AG08470 (cell line): ENCODE results near the genes MTX1, RXFP4, SLC25A44 and TMEM79.

- RRBS = under 1% methylated on average over 24 of the region's 70 CpGs
Observed at GRCh38 chr1:155208368-155209348, at the start of gene MTX1. Gene MTX1, plus strand, starts transcription at chr1:155208695.

- RRBS = under 1% methylated on average over 7 of the region's 26 CpGs
Observed at GRCh38 chr1:155309125-155310174, 784 bp downstream of the FDPS start.

- RRBS = no CpG with 5 or more reads among the region's 3 CpGs
Observed at GRCh38 chr1:155895360-155895714, 15.8 kb downstream of the RIT1 start.

- RRBS = no CpG with 5 or more reads among the region's 13 CpGs
Observed at GRCh38 chr1:155941076-155941933, at the start of gene RXFP4. Gene RXFP4, plus strand, starts transcription at chr1:155941638.

GRCh38 chr1:155942571-155943173 is 1.2 kb downstream of the RXFP4 start:
- RRBS = 83% methylated on average over 7 of the region's 13 CpGs

DNA sequence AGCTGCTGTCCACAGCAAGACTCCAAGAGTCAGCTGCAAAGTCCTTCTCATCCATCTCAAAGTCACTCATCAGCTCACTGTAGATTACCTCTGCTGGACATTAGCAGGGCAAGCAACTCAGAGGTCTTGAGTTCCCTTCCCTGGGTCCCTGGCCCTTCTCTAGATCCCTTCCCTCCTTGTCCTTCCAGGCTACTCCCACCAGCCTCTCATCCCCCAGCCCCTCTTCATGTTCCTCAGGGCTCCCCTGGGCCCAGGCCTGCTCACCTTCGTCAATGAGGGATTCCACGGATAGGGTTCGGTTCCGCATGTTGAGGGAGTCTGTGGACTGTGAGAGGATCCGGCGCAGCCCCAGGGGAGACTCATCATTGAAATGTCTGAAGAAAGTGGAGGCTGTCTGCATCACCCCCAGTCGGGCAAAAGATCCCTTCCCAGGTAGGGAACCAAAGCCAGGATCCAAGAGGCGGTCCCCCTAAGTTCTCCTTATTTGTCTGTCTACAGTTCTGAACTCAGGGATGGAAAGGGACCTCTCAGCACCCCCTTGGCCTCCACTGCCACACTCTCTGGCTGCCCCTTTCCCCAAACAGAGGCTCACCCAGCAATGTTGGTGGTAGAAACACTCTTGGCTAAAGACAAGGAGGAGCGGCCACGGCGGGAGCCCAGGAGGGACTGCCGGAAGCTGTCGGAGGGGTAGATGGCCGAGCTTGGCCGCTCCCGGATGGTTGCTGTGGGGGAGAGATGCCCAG is 13.1 kb downstream of the ARHGEF2 start:
- RRBS = 95% methylated on average over 5 of the region's 16 CpGs

- RRBS = 2% methylated on average over 8 of the region's 24 CpGs
Observed at GRCh38 chr1:155977024-155978018, 1.0 kb downstream of the ARHGEF2 start.

DNA sequence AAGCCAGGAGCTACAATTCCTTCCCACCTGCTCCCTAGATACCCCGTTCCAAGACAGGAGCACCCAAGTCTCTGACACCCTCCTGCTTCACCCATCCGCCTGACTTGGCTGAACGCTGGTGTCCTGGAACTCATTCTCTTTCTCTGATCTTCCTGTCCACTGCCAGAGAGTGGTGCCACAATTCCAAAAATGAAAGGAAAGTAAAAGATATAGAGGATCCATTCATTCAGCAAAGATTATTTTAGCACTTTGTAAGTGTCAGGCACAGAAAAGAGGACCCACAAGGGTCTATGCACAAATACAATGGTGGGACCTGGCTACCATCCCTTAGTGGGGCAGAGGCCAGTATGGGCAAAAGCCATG is 19.2 kb downstream of the SSR2 start:
- RRBS = no CpG with 5 or more reads among the region's 3 CpGs

- RRBS = no CpG with 5 or more reads among the region's 8 CpGs
Observed at GRCh38 chr1:156050074-156050952, 3.3 kb downstream of the UBQLN4 start.

GRCh38 chr1:156116527-156116635 is 1.9 kb downstream of the LMNA start:
- RRBS = no CpG with 5 or more reads among the region's 1 CpG

DNA sequence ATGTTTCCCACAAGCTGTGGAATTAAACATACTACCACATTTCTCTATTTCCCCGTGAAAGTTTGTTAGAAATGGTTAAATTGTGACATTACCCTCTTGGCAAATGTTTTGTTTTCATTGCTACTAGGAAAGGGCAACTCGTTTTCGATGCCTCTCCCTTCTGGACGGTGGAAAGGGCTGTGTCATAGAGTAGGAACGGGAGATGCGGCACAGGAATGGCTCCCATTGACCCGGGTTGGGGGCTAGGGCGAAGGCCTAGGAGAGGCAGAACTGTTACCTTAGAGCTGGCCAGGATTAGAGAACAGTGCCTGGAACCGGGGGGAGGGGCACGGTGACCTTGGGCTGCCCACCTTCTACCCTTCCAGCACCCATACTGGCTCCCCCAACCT is 7.9 kb downstream of the LMNA start:
- RRBS = 3% methylated on average over 3 of the region's 10 CpGs

- RRBS = no CpG with 5 or more reads among the region's 7 CpGs
Observed at GRCh38 chr1:156133914-156134694, 19.3 kb upstream of the SEMA4A start.

DNA sequence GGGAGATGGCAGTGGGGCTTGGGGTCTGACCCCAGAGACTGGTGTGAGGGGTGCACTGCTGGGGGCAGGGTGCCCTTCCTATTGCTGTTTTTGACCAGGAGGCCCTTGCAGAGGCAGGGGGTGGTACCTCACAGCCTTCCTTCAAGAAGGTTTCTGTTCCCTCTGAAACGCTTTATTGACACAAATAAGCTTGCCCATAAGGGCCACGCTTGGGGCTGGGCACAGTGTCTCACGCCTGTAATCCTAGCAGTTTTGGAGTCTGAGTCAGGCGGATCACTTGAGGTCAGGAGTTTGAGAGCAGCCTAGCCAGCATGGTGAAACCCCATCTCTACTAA is 2.1 kb upstream of the SEMA4A start:
- RRBS = no CpG with 5 or more reads among the region's 4 CpGs

DNA sequence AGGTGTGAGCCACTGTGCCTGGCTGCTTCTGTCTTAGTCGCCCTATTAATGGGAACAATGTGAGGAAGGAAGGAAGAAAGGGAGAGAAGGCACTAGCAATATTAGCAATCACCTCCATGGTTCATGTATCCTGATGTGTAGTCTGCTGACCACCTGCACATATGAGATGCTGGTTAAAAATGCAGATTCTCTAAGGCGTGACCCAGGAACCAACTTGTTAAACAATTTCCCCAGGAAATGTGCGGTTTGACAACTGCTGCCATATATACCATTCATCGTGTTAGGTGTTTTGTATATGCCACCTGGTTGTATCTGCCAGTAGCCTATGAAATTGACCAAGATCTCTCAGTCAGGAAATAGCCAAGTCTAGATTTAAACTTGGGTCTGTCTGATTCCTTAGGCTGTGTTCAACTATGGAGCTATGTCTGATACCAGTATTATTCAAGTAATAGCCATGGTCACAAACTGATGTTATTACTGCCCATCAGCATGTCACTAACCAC is 4.1 kb downstream of the SEMA4A start:
- RRBS = no CpG with 5 or more reads among the region's 4 CpGs

GRCh38 chr1:156193459-156194535 is at the start of gene SLC25A44:
Gene SLC25A44, plus strand, starts transcription at chr1:156194104.
- RRBS = 3% methylated on average over 11 of the region's 69 CpGs

GRCh38 chr1:156230515-156231050 is 11.4 kb upstream of the BGLAP start:
- RRBS = no CpG with 5 or more reads among the region's 9 CpGs

- RRBS = no CpG with 5 or more reads among the region's 6 CpGs
Observed at GRCh38 chr1:156239469-156240136, 2.4 kb upstream of the BGLAP start.

GRCh38 chr1:156250422-156251129 is 2.7 kb upstream of the PAQR6 start:
- RRBS = no CpG with 5 or more reads among the region's 9 CpGs

GRCh38 chr1:156283749-156284612 is at the start of gene TMEM79:
Gene TMEM79, plus strand, starts transcription at chr1:156284325.
- RRBS = no CpG with 5 or more reads among the region's 8 CpGs

DNA sequence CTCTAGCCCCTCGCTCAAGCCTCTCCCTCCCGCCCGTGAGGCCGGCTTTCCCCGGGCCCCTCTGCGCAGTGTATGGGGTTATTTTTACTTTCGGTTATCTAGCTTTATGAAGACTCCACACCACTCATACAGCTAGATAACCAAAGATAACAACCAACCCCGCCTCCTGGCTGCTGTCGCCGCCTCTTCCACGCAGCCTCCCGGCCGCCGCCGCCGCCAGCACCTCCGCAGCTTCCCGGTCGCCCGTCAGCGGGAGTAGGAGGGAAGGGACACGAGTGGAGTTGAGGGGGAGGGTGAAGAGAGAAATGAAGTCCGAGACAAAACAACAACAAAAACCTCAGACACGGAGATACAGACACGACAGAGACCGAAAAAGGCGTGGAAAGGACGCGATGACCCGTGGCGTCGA is 51.3 kb downstream of the RHBG start:
- RRBS = 8% methylated on average over 7 of the region's 32 CpGs